A375 (cell line): ENCODE data around the gene MTERF2.

DNA sequence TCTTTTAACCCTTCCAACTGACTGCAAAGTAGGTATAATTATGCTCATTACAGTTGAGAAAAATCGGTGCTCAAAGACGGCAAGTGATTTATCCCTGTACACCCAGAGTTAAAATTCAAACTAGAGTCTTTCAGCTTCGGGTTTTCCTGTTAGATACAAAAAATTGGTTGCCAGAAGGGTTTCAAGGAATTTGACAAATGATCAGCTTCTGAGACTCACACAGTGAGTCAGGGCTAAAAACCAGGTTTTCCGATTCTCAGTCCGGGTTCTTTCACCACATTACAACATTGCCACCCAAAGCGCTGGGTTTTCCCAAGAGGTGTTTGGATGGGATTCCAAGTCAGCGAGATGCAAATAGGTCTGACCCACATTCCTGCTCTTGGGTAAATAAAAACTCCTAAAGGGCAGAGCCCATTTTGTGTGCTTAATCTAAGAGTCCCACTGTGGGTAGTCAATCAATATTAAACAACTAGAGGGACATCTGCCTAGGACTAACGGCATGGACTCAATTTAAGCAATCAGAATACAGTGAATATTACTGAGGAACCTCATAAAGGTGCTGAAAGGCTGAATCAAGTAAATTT, 5.5 kb upstream of the RIC8B start:
- RAMPAGE, long total RNA, result no peak

DNA sequence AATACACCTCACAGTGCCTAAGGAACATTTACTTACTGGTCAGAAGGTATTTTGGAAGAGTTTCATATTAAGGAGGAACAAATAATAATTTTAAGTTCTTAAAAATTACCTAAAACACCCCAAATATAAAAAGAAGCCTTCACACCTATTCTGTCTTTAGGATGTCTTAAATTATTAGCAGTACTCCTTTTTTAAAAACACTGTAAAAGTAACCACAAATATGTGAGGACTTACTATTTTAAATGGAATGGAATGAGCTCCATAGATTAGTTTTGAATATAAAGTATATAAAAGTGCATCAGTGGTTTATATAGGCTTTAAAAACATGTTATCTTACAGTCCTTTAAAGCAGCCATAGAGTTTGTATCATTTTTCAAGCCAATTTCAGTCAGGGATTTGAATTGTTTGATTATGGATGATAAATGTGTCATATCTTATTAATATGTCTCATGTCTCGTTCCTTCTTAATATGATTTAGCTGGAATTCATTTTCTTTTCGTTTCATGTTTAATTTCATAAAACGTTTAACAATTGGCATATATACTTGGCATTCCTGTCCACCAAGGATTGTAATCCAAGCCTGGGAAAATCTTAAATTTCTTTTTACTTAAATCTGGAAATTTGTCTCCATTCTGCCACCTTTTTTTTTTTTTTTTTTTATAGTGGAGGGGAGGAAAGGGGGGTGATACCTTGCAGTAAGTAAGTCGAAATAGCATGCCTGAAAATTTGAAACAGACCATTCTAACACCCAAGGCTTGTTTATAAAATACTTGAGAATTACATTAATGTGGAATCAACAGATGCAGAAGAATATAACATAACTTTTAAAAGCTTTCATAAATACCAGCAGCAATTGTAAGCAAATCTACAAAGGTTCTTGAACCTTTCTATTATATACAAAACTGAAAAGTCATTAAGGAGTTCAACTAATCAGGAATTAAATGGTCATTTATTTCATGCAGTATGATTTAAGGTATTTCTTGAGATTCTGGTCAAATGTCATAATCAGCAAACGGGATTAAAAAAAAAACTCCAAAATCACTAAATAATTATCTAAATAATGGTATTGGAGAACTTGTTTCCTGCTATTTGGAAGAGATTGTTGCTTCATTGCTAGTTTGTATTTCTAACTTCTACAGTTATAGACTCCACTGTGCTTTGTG, 14.3 kb downstream of the MTERF2 start:
- RAMPAGE, long total RNA, result no peak

GRCh38 chr12:106986594-106987526, at the start of gene MTERF2:
MTERF2 (minus strand) TSS chr12:106987146.
- RAMPAGE, long total RNA, result no peak

- RAMPAGE, long total RNA, result no peak
These were observed 50.7 kb downstream of the CRY1 start for GRCh38 chr12:107042545-107043178.

DNA sequence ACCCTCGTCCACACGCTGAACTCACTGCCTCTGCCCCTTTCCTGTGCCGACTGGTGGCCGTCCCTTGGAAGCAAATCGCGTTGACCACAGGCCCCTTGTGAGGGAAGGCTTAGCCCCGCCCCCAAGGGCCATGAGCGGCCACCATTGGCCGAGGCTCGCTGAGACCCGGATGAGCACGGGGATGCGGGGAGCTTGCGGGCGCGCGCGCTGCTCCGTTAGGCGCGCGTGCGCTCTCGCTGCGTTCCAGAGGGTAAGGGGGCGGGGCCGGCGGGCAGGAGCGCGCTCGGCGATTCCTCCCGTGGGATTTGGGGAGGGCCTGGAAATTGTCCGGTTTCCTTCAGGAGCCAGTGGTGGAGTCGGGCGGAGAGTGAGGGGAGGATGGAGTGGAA, 380 bp upstream of the CRY1 start:
- RAMPAGE, long total RNA, result no peak

DNA sequence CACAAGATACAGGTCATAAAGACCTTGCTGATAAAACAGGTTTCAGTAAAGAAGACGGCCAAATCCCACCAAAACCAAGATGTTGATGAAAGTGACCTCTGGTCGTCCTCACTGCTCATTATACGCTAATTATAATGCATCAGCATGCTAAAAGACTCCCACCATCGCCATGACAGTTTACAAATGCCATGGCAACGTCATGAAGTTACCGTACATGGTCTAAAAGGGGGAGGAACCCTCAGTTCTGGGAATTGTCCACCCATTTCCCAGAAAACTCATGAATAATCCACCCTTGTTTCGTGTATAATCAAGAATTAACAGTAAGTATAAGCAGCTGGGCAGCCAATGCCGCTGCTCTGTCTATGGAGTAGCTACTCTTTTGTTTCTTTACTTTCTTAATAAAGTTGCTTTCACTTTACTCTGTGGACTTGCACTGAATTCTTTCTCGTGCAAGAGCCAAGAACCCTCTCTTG, 16.7 kb upstream of the CRY1 start:
- RAMPAGE, long total RNA, result no peak

GRCh38 chr12:107386341-107386848, 68.2 kb downstream of the ABTB3 start:
- RAMPAGE, long total RNA, result no peak

DNA sequence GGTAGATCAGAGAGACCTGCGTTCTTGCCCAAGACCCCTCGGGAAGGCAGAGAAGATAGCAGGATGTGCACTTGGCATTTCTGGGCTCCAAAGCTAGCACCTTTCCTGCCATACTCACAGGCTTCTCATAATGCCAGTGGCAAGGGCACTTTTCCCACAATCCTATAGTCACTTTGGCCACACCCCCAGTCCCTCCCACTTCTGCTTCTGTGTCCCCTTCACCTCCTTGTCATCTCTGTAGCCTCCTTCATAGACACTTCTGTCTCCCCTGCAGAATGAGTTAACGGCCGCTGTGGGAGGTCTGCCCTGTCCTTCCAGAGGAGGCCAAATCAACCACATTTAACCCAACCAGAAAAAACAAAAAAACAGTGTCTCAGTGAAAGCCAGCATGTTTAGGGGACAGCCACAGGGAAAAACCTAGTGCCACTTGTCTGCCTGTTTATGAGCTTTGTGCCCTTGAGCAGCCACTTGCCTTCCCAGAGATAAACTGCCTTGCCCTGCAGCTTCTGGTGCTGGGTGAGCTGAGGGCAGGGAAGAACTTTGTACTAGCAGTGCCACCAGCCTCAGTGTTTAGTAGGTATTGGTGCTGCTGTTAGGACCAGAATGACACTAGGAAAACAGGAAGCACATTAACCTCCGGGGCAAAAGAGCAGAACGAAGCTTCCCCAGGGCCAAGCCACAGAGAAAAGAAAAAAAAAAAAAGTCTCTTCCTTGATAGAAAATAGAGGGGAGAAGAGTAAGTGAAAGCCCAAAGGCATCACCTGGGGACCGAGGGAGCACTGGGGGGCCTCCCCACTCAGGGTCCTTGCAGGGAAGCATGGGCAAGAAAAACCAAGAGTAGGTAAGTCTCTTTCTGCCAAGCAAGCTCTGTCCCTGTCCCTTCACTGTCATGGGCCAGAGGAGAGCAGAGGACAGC, 174.4 kb downstream of the ABTB3 start:
- RAMPAGE, long total RNA, result no peak

GRCh38 chr12:107580911-107582228, 104.2 kb upstream of the PWP1 start:
- RAMPAGE, long total RNA, result no peak

DNA sequence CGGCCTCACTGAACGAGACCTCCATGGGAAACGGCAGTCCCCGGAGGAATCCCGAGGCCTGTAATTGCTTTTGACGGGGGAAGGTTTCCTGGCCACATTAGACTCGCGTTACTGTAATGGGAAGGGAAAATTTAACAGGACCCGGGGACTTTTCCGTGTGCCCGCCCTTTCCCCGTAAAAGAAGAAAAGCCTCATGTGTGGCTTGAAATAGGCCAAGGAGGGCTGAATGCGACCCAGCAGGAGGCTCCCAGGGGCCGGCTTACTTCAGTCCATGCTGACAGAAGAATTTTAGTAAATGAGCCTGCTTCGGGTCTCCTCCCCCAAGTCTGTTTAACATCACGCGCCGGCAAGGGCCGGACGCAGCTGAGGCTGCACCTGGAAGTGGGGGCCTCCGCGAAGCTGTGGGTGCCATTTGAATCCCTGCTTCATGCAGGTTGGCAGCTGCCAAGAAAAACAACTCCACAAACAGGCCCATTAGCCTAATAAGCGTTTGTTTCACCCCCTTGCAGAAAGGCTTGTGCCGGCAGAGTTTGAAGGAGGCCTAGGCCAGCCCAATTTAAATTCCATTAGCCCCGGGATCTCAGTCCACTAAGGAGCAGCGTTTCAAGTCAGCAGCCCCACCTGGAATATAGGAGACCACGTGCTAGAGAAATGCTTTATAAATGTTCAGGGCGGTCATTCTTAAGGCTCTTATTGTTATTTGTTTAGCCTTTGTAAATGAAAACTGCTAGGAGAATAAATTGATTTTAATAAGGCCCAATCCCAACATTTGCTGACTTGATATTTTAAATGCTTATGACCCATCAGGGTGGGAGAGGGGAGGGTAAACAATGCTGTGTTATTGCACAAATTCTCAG, 39.6 kb upstream of the PWP1 start:
- RAMPAGE, long total RNA, result no peak

GRCh38 chr12:107654834-107655439, 30.7 kb upstream of the PWP1 start:
- RAMPAGE, long total RNA, result no peak

- RAMPAGE, long total RNA, result no peak
These were observed 24.0 kb downstream of the PRDM4 start for GRCh38 chr12:107736795-107737462.

GRCh38 chr12:108119285-108119727, 9.8 kb upstream of the WSCD2 start:
- RAMPAGE, long total RNA, result no peak

DNA sequence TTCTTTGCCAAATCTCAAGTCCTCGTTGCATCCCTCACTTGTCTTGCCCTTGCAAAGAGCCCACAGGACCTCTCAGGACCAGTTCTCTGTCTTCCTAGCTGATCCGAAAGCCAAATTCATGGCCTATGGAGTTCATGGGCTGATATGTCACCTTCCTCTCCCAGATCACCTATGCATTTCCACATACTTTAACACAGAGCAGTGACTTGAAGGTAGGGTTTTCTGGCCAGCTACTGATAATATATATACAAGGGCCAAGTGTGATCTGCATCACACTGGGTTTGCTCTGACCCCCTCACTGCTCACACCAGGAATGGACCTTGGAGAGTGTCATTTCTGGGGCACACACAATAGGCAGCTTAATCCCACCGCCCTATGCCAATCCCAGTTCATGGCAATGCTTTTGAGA, 47.9 kb downstream of the CMKLR1 start:
- RAMPAGE, long total RNA, result no peak

- RAMPAGE, long total RNA, result no peak
These were observed 595 bp downstream of the ISCU start for GRCh38 chr12:108562959-108563422.

GRCh38 chr12:108564046-108564483, 1.7 kb downstream of the ISCU start:
- RAMPAGE, long total RNA, result no peak

DNA sequence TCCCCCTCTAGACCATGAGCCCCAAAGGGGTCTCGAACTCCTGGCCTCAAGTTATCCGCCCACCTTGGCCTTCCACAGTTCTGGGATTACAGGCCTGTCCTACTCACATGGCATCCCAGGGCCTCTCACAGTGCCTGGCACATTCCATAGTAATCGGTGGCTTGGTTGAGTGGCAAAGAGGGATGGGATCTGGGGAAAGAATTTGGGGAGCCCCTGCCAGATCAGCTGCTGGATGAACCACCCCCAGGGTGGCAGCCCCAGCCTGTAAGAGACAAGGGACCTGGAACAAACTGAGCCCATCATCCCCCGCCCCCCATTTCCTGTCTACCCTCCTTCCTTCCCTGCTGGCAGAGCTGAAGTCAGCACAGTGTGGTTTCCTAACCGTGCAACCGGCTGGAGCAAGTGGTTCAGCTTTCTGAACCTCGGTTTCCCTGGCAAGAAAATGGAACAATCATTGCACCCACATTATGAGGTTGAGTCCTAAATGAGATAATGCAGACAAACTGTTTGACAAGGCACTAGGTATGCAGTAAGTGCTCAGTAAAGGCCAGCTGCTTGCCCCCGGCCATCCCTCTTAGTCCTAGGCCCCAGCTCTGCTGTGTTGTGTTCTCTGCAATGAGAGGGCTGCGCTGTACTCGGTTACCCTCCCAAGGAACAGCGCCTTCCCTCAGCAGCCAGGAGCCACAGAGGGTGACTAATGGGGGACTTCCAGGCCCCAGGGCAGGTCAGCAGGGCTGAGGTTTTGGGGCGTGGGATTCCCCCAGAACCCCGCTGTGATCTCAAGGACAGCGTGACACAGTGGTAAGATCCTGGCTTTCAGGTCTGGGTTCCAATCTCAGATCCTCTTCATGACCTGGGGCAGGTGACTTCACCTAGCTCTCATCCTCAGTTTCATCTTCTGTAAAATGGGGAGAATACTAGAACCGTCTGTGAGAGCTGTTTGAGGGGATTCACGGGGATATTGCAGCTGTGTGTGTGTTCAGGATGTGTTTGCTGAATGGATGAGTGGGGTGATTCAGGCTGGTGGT, 16.6 kb downstream of the SELPLG start:
- RAMPAGE, long total RNA, result no peak

- RAMPAGE, long total RNA, result no peak
These were observed 38.9 kb downstream of the CORO1C start for GRCh38 chr12:108692418-108692802.

GRCh38 chr12:108774368-108774929, 43.1 kb upstream of the CORO1C start:
- RAMPAGE, long total RNA, result no peak

DNA sequence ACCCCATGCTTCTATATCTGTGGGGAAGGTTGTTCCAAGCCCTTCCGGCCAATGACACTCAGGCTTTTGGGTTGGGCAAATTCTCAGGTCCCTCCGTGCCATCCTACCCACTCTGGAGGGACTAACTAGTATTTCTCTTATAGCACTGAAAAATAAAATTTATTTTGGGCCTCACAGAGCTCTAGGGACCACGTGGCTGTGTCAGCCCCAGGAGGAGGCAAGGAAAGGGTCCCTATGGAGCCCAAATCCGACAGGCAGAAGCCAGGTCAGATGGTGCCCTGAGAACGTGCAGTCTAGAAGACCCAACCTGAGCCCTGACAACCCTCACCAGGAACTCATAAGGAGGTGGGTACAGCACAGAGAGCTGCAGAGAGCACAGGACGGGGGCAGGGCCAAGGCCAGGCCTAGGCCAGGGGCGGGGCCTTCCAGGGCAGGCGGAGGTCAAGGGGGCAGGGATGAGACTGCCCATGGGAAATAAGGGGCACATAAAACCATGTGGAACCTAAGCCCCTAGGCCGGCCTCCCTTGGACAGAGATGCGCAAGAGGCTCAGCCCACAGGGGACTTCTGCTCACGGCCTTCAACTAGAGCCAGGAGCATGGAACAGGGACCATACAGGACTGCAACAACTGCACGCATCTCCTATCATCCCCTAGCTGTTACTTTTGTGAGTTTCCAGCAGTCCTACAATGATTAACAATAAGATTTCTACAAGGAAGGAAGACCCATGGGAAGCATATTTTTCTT, 45.1 kb downstream of the SSH1 start:
- RAMPAGE, long total RNA, result no peak